Umbilical cord (tissue), 2 donors: ENCODE measurements around a stretch of chr11.

DNA sequence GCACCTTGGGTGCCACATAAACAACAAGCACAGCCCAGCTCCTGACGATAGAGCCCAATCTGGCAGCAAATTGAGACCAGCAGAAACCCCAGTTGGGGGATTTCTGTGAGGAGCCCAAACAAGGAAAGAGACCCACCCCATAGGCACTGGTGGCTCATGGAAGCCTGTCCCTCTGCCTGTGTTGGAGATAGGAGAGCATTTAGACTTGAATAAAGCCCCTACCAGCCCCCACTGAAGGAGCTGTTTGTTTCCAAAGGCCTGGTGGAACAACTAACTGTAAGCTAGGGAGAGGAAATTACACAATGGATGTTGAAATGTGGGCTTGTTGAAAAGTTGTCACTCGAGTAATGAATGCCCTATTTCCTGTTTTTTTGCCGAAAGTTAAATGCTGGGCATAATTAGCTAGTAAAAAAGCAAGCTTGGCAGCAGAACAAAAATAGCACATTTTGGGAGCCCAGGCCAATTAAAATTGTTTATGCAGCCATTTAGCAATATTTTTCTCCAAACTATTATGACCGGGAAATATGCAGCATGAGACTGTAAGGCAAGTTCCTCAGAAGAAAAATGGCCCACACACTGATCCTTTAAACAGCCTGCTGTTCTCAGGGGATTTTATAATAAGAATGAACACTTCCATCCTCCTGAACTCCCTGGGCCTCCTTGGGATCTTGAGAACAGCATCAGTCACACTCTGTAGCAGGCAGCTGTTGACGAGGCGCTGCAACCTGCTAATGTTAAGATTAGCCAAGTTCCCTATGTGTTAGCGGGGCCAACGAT, 38.5 kb upstream of the LMO2 start:
- RAMPAGE, long total RNA, result no peak

DNA sequence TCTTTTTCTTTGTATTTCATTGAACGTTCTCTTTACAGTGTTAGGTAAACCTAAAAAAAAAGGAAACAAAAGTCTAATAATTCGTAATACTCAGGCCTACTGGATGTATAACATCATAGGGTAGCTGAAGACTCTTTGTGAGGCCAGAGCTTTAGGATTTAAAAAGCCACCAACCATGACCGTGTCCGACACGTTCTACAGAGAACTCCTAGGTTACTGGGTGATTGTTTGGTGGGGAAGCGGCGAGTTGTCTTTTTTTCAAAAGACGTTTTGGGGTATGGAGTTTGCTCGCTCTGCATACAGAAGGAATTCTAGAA, 589 bp upstream of the CAPRIN1 start:
- RAMPAGE, long total RNA, result no peak

- RAMPAGE, long total RNA, result no peak
Measured at GRCh38 chr11:34093101-34093809, 12.2 kb upstream of the NAT10 start.

- RAMPAGE, long total RNA, result no peak
Measured at GRCh38 chr11:34099461-34100622, 5.6 kb upstream of the NAT10 start.

DNA sequence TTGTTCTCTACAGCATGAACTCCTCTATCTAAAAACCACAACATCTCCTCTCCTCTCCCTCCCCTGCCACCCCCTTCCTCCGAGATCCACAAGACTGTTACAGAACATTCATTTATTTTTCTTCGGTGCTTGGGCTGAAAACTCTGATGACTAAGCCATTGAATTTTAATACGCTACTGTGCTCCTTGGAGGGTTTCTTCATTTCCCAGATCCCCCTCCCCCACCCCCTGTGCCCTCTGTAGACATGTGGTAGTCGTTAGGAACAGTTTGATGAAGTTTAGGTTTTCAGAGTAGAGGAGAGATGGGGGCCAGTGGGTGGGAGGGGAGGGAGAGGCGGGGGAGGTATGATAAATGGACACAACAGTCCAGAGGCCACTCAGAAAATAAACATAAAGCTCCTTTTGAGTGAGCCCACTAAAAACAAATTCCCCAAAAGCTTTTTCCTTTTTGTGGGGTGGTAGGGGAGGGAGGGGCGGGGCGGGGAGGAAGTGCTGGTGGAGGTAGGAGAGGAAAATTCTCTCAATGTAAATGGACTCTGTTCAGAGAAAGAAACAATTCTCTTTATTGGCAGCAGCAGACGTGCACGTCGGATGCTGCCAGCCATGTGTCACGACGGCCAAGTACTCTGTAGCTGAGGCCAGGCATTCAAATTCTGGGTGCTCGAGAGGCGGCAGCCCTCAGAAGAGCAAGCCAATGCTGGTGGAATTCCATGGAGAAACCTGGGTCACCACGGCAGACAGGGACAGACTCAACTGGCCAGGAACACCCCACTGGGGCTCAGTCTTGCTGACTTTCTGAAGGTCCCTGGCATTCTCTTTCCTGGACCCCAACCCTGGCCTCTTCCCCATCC, 91.0 kb downstream of the ABTB2 start:
- RAMPAGE, long total RNA, result no peak

GRCh38 chr11:34318336-34318907, 39.4 kb downstream of the ABTB2 start:
- RAMPAGE, long total RNA, result no peak

DNA sequence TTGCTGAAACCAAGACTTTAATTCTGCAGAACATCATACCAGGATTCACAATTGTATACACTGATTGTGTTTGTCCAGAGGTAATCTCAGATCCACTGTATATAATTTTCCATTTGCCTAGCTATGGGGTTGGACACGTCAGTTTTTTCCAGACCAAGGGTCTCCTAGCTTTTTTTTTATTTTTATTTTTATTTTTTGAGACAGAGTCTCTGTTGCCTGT, 48.5 kb upstream of the EHF start:
- RAMPAGE, long total RNA, result no peak

DNA sequence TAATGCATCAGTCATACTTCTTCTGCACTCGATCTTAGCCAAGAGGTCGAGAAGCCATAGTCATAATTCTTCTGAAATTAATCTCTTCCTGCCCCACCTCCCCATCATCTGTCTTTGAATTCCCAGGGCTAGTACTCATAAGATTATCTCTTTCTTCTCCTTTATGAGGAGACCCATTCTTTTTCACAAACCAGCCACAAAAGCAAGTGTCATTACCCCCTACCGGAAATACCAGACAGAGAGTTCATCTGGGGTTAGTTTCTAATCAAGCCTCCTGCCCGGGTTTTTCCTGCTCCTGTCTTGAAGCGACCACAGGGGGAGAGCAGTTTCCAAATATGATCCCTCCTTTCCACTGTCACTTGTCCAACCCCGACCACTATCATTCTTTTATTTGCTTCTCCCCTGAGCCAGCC, 21.3 kb upstream of the EHF start:
- RAMPAGE, long total RNA, result no peak

DNA sequence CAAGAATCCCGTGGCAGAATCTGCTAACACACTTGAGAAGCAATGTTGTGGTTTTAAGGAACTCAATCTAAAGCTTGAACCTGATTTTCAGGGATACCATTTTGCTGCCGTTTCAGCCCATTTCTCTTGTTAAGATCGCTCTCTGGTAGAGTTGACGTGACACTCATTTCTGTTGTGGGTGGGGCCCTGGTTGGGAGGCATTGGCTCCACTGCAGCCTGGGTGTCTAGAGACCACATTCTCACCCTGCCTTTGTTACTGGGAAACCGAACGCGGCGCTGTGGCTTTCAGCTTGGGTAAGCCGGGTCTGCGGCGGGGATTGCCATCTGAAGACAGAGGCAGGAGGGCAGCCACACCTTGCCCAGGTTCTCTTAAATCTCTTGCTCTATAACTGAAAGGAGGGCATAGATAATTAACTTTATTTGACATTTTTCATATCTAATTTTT, 3.2 kb downstream of the EHF start:
- RAMPAGE, long total RNA, result no peak

GRCh38 chr11:34639686-34640782, 19.1 kb downstream of the EHF start:
- RAMPAGE, long total RNA, result no peak

DNA sequence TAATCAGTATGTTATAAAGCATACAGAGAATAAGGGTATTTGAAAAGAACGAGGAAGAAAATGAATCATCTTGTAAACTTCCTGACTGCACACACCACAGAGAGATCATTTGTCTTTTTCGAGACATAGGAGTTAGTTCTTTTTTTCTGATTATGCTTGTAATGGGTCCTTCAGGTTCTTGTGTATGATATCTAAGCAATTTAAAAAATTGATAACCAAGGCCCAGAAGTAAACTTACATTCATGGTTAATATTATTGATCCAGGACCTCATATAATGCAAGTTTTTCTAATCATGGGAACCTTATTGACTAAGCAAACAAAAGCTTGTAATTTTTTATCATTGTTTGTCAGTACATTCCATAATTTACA, 61.2 kb downstream of the PDHX start:
- RAMPAGE, long total RNA, result no peak

DNA sequence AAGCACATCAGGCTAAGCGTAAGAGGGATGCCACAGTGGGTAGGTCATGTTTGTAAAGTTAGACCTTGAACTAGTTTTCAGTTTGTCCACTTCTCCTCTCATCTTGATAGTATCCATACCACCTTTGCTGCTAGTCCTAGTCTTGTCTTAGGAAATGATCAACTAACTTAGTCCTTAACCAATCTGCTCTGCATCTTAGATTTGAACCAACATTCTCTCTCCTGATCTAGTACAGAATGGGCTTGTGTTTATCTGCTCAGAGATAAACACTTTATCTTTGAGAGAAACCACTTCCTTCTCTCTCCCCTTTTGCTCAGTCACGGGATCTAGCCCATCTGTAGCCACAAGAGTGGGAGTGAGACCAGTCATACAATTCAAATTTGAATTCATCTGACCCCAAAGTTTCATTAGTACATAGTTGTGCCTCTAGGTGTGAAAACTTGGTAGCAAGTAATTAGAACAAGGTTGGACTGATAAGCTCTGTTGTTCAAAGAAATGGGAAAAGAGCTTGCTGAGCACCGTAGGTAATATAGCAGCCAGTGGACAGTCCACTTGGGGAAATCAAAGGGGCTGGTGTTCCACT, 71.9 kb upstream of the CD44 start:
- RAMPAGE, long total RNA, result no peak

GRCh38 chr11:35077507-35078677, 61.1 kb upstream of the CD44 start:
- RAMPAGE, long total RNA, result no peak

- RAMPAGE, long total RNA, result no peak
Measured at GRCh38 chr11:35153866-35154291, 14.9 kb downstream of the CD44 start.

DNA sequence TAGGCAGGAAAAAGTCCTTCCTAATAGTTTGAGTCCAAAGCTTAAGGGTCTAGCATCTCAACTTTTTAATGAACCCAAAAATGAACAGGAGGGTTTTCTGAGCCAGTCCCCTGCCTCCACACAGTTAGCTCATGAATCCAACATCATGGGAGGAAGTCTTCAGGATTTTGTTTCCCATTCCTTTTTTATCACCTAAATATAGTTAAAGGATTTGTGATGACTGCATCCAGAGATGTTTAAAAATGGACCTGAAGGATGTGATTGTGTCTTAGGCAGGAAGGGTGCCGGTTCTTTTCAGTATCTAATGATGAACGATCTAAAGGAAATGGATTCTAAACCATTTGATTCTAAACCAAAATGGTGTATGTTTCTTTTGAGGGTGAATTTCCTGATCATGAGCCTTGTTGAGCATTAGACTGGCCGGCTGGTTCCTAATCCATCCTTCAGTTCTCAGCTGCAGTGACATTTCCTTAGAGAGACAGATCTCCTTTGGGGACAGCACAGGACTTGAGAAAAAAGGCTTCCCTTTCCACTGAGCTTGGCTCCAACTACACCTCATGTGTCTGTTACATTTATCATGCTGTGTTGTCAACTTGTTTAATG, 17.3 kb downstream of the CD44 start:
- RAMPAGE, long total RNA, result no peak

DNA sequence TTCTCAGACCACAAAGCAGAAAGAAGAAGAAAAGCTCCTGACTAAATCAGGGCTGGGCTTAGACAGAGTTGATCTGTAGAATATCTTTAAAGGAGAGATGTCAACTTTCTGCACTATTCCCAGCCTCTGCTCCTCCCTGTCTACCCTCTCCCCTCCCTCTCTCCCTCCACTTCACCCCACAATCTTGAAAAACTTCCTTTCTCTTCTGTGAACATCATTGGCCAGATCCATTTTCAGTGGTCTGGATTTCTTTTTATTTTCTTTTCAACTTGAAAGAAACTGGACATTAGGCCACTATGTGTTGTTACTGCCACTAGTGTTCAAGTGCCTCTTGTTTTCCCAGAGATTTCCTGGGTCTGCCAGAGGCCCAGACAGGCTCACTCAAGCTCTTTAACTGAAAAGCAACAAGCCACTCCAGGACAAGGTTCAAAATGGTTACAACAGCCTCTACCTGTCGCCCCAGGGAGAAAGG, 92.0 kb downstream of the CD44 start:
- RAMPAGE, long total RNA, result no peak

GRCh38 chr11:35274846-35275977, 136.2 kb downstream of the CD44 start:
- RAMPAGE, long total RNA, result no peak

GRCh38 chr11:35313110-35313809, 106.1 kb downstream of the SLC1A2 start:
- RAMPAGE, long total RNA, result no peak

DNA sequence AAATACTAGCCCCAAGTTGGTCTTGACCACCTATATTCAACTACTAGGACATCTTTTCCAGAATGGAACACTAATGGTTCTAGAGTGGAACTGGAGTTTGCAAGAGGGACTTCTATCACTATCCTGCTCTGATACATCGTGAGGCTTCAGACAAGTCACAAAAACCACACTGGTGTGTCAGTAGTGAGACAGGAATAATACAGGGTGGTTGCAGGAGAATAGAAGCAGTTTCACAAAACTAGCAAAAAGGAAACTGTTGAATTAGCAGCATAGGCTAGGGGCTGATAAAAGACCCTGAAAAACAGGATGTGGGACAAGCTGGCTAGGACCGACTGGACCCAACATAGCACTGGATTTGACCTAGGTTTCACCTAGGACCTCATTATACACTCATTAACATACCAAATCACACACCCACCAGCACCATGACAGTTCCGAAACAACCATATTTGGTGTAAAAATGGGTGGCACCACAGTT, 76.4 kb downstream of the SLC1A2 start:
- RAMPAGE, long total RNA, result no peak

DNA sequence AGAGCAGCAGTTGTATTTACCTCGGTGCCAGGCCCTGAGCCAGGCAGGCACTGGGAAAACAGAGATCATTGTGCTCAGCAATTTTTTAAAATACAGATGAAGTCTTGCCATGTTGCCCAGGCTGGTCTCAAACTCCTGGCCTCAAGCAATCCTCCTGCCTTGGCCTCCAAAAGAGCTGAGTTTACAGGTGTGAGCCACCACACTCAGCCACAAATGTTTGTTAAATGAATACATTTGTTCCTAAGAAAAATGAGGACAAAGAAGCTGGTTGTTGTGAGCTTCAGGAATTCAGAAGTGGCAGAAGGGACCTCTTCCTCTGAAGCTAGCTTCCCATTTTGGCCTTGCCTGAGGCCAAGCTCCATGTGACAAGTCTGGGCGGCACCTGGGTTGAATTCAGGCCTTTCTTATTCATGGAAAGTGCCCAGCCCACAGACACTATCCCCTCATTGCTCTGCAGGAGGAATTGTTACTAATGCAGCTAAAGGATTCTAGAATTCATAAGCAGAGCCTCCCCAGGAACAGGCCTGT, 71.6 kb downstream of the SLC1A2 start:
- RAMPAGE, long total RNA, result no peak